HGPS cell (cell line): Measurements from ENCODE around the genes HLA-C, TNF, LST1, LY6G5C, ABHD16A and DDAH2.

GRCh38 chr6:31271934-31272498 lies at the start of gene HLA-C:
Gene HLA-C, minus strand, starts transcription at chr6:31272092.
- RRBS = no CpG with 5 or more reads among the region's 30 CpGs

GRCh38 chr6:31352182-31352400 lies 4.9 kb downstream of the HLA-B start:
- RRBS = no CpG with 5 or more reads among the region's 2 CpGs

GRCh38 chr6:31352401-31353437 lies 4.3 kb downstream of the HLA-B start:
- RRBS = no CpG with 5 or more reads among the region's 14 CpGs

DNA sequence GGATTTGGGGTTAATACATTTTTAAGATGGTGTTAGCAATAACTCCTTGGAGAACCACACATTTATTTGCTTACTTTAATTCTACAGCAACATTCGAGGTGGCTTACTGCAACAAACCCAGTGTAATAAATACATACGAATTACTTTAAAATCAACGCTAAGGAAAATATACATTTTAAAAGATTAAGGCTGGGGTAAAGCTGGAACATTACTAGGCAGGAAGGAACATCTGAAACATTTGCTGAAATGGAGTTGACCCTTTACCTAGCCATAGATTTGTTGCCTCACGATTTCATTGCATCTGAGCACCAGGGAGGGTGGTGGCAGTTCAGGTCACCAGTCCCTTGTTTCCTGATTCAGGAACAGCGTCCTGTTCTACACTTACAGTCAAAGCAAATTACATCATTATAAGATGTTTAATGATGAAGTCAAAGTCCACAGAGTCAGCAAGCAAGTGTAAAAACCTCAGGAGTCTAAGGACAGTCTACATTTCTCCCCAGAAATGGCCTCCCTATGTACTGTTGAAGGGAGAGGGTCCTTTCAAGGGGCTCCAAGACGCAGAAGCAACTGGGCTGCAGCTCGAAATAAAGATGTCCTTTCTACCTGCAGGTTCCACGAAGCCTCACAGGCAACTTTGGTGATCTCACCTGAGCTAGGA lies 9.0 kb upstream of the MICA start:
- RRBS = no CpG with 5 or more reads among the region's 8 CpGs

GRCh38 chr6:31416417-31417018 lies 13.1 kb downstream of the MICA start:
- RRBS = no CpG with 5 or more reads among the region's 5 CpGs

DNA sequence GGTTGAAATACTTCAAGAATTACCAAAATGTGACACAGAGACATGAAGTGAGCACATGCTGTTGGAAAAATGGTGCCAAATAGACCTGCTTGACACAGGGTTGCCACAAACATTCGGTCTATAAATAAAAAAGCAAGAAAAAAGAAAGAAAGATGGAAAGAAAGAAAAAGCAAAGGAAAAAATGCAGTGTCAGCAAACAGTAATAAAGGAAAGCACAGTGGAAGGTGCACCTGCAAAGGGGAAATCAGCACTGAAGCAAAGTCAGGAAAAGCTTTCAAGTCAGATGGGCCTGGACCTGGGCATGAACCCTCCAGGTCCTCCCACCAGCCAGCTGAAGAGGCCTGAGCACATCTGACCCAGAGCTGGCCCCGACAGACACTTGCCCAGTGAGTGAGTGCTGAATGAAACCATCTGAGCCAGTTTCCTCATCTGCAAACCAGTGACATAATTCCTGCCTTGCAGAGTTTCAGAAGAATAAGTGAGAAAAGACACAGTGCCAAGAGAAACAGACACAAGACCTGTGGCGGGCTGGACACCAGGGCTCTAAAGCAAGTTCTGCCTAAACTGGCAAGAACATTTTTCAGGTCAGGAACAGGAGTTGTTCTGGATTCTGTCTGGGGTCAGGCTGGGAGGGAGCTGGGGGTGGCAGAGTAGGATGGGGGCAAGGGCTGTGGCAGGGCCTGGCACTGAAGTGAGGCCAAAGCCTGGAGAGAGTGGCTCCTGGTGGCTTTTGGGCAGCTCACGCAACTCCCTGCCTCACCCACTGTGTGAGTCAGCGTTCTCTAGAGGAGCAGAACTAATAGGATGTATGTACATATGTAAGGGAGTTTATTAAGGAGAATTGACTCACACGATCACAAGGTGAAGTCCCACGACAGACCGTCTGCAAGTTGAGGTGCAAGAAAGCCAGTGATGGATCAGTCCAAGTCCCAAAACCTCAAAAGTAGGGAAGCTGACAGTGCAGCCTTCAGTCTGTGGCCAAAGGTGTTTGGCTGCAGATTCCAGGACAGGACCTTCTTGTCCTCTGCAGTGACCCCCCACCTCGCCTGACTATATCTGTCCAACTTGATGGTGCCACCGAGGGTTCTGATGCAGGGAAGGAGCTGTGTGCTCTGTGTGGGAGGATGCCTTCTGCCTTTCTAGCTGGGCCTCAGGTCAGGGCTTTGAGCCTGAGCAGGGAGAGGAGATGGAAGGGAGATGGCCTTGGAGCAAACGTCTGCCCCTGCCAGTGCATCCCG lies 23.7 kb upstream of the MICB start:
- RRBS = no CpG with 5 or more reads among the region's 12 CpGs

DNA sequence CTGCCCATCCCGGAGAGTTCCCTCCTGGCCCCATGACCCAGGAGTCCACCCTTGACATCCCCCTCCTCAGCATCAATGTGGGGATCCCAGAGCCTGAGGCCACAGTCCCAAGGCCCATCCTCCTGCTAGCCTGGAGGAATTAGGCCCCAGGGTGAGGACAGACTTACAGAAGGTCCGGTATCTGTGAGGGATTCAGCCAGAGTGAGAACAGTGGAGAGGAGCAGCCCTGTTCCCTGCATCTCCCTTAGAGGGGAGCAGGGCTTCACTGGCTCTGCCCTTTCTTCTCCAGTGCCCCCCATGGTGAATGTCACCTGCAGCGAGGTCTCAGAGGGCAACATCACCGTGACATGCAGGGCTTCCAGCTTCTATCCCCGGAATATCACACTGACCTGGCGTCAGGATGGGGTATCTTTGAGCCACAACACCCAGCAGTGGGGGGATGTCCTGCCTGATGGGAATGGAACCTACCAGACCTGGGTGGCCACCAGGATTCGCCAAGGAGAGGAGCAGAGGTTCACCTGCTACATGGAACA lies 8.9 kb downstream of the MICB start:
- RRBS = 100% methylated on average over 1 of the region's 7 CpGs

DNA sequence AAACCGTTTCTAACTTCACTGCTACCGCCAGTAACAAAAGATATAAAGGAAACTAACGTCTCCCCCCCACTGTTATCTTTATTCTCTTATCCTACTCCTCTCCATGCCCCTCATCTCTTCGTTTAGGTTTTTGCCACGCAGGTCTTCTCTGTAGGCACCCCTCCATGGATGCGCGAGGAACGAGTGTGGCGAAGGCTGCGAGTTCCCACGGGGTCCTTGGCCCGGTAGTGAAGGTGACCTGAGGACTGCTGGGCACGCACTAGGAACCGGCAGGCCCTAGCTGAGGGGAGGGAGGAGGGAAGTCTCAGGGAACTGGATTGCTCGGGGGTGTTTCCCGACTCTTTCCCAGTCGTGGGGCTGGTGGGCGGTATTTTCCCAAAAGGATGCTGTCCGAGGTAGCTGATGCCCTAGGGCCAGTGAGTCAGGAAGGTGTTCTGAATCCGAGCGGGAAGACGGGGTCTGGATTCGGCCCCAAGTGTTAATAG lies 403 bp upstream of the DDX39B start:
- RRBS = no CpG with 5 or more reads among the region's 23 CpGs

- RRBS = no CpG with 5 or more reads among the region's 30 CpGs
These were observed at the start of gene TNF for GRCh38 chr6:31575128-31576512. Gene TNF, plus strand, starts transcription at chr6:31575565.

GRCh38 chr6:31576553-31577530 lies 1.5 kb downstream of the TNF start:
- RRBS = no CpG with 5 or more reads among the region's 21 CpGs

DNA sequence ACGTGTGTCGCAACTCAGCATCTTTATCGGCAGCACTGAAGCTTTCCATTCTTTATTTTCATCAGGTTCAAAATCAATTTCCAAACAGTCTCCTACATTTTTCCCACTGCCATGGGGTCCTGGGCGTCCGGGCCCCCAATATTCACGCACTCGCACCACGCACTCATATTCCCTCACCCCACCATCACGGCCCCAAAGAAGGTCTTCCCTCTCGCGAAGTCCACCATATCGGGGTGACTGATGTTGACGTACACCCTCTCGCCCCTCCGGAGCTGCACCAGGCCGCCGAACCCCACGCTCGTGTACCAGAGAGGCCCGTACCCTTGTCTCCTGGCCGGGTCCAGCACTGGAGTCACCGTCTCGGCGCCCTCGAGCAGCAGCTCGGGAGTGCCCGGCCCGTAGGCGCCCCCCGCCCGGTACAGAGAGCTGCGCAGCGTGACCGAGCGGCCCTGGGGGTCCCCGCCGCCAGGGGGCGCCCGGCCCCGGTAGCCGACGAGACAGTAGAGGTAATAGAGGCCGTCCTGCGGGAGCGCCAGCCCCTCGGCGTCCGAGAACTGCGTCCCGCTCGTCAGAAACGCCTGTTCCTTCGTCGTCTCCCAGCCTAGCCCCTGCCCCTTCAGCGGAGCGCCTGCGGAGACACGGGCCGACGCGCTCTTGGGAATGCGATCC lies 1.6 kb downstream of the LTB start:
- RRBS = 3% methylated on average over 22 of the region's 62 CpGs

DNA sequence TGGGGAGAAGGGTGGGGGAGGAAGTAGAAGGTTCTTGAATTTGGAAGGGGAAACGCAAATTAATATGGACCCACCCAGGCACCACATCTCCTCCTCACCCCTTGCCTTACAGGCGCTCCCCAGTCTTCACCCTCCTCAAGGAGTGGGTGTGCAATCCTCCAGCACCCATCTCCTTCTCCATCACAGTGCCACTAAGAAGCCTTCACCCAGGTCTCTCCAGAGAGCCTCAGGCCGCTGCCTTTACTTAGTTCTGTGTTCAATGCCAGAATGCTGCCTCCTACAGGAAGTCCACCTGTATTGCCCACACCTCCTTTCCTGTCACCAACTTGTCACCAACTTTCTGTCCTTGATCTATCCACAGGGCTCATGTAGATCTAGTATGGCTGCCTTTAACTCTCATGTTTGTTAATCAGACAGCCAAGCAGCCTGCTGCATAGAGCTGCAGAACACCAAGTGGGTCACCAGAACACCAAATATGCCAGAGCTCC lies 601 bp upstream of the LST1 start:
- RRBS = no CpG with 5 or more reads among the region's 3 CpGs

DNA sequence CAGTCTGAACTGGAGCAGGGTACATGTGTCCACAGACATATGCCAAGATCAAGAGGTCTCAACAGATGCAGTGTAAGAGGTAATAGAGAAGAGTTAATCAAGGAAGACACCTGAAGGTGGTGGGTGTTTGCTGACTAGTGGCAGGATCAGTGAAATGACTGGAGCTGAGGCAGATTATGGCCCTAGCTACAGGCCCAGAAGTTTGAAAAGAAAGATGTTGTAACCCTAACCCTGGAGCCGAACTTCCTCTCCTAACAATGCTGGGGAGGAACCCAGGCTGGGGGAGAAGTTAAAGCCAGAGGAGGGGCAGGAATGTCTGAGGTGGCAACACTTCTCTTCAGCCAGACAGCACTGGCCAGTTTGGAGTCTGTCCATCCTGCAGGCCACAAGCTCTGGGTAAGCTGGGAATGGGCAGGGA lies at the start of gene LST1:
Gene LST1, plus strand, starts transcription at position 358 of the 418 bp plus-strand sequence.
- RRBS = no CpG with 5 or more reads among the region's 1 CpG

DNA sequence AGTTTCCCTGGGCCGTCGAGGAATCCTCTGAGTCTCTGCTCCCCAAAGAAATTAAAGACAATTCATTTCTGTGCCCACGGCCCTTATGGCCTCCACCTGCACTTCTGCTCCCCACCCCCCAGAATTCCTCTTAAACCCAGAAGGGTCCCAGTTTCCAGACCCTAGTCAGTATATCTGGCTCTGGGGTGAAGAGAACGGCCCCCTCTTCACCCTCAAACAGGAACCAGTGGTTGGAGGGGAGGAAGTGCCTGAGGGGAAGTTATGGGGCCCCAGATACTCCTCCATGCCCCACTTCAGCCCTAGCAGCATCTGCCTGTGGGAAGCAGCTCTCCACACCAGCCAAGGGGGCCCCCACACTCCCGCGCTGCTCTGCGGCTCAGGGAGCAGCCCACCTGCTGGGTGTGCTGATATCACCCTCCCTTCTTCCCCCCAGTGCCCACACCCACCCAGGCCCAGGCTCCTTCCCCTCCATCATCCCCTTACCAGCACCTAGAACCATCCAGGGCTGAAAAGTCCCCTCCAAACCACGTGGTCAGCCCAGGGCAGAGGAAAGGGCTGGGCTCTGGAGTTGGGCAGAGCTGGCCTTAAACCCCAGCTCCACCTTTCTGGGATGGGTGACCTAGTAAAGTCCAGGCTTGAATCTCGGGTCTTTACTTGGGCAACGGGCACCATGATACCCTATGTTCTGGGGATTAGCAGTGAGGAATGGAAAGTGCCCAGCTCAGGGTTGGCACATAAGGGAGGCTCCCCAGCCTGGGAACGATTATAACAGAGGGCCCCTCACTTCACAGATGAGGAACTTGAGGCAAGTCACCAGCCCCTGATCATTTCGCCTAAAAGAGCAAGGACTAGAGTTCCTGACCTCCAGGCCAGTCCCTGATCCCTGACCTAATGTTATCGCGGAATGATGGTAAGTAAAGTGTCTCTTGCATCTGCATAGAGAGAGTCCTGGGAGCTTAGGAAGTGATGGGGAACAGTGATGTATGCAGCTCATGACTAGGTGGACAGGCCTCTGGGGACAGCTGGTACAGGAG lies 649 bp downstream of the LST1 start:
- RRBS = no CpG with 5 or more reads among the region's 14 CpGs

GRCh38 chr6:31611184-31611407 lies 3.9 kb upstream of the AIF1 start:
- RRBS = no CpG with 5 or more reads among the region's 5 CpGs

- RRBS = no CpG with 5 or more reads among the region's 10 CpGs
These were observed 14.2 kb downstream of the PRRC2A start for GRCh38 chr6:31634532-31635363.

DNA sequence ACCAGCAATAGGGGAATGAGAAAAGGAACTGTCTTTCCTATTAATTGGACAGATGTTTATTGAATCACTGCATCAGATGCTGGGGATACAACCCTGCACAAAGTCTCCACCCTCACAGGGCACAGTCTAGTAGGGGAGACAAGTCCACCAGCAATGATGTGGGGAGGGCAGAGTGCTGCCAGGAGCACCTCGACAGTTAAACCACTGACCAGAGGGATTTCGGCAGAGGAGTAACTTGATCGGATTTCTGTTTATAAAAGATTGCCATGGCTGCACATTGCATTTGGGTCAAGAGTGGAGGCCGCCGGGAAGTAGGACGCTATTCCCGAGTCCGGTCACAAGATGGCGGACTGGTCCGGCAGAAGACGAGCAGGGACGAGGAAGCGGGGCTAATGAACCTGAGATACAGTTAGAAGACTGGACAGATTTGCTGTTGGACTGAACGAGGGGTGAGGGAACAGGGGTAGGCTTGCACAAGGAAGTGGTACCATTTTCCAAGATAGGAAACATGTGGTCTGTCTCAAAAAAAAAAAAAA lies at the start of gene LY6G5C:
Gene LY6G5C, minus strand, starts transcription at position 521 of the 536 bp plus-strand sequence.
- RRBS = no CpG with 5 or more reads among the region's 14 CpGs

- RRBS = no CpG with 5 or more reads among the region's 9 CpGs
These were observed 1.3 kb downstream of the ABHD16A start for GRCh38 chr6:31701577-31702457.

- RRBS = 2% methylated on average over 21 of the region's 56 CpGs
These were observed at the start of gene ABHD16A for GRCh38 chr6:31702458-31703514. Gene ABHD16A, minus strand, starts transcription at chr6:31703324.

DNA sequence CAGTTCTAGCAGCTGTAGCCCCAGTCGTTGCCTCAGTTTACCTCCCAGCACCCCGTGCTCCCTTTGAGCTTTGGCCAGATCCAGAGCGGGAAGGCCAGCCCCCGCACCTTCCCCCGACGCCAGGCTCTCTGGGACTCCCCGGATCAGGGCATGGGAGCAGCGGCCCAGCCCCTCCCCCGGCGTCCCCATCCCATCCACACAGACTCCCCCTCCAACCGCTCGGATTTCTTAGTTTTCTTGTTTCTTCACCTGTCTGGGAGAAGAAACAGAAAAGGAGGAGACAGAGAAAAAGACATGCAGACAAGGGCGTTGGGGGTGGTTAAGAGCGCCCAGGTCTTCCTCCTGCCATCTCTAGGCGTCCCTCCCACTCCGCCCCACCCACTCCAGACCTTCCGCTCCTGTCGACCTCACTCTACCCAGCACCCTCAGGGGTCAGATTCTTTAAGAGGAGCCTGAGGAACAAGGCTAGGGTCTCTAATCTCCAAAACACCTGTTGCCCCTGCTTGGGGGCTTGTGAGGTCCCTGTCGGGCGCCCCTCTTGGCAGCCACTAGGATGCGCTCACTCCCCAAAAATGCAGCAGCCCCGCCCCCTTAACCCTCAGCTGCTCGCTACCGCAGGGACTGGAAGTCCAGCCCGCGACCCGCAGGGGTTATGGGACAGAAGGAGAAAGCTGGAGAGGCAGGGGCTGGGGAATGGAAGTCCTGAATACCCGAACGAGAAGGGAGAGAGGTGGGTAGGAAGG lies at the start of gene DDAH2:
Gene DDAH2, minus strand, starts transcription at position 327 of the 743 bp plus-strand sequence.
- RRBS = 5% methylated on average over 3 of the region's 29 CpGs